Heart (tissue), 3 donors: ENCODE measurements around a stretch of chr16.

- RAMPAGE, long total RNA, 2 experiments, result no peak in any of the 2 experiments
Measured at GRCh38 chr16:49702099-49702772, 153.7 kb downstream of the ZNF423 start.

GRCh38 chr16:49859072-49860002 lies 3.4 kb upstream of the ZNF423 start:
- RAMPAGE, long total RNA, 2 experiments, result no peak in any of the 2 experiments

DNA sequence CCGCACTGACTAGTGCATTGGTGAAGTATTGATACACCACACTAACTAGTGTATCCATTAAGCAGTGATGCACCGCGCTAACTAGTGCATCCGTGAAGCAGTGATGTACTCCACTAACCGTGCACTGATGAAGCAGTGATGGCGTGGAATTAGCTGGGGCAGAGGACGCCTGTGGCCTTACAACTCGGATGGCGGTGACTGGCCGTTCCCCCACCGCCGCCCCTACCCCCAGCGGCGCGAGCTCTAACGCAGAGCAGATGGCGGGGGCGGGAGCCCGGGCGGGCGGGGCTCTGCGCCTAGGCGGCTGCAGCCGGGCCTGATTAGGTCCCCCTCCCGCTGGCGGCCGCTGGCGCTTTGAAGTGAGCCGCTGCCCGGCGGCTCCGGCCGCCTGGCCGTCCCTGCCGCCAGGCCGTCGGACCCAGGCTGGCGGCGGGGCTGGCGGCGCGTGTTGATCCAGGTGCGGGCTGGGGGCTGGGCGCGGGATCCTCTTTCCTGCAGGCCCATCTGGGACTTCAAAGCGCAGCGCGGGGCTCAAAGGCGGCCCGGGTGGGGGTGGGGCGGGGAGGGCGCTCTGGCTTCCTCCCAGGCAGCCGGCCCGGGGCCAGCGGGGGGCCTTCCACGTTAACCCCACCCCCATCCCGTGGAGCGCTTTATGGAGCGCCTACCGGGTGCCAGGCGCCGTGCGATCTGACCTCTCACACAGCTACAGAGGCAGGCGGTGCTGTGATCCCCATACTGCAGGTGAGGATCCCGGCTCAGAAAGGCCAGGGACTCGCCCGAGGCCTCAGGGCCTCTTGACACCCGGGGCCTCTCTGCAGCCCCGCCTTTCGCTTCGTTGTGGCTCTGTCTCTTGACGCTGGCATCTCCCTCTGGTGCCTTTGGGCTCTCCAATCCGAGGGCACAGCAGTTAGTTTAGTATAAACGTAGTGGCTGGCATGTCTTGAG lies 80.2 kb upstream of the NKD1 start:
- RAMPAGE, long total RNA, 2 experiments, result no peak in any of the 2 experiments

DNA sequence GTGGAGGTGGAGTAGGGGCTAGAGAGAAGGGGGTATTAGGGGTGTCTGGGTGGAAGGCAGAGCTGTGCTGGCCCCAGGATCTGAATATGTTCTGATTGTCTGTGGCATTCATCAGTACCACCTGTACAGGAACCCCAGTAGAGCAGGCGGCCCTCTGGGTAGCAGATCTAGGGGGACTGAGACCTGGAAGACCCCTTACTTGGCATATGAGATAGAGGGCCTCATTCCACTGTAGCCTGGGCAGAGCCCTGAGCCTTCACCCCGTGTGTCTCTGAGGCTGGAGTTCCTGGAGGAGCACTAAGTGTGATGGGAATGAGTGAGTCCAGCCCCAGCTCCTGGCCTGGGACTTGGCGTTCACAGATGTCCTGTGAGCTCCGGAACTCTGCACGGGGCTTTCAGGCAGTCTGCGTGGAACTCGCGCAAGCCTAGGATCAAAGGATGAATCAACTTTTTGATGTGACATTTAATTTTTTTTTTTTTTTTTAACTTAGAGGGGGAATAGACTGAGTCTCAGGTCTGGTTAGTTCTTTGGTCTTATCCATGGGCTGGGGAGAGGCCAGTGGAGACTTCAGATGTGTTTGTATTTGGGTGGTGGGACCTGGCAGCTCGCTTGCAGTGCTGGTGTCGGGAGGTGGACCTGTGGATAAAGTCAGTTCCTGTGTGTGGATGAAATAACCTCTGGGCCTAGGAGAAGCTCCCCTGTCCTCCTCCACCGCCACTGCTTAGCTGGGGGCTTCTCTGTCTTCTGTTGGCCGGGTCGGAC lies 1.9 kb downstream of the NKD1 start:
- RAMPAGE, long total RNA, 2 experiments, result no peak in any of the 2 experiments

DNA sequence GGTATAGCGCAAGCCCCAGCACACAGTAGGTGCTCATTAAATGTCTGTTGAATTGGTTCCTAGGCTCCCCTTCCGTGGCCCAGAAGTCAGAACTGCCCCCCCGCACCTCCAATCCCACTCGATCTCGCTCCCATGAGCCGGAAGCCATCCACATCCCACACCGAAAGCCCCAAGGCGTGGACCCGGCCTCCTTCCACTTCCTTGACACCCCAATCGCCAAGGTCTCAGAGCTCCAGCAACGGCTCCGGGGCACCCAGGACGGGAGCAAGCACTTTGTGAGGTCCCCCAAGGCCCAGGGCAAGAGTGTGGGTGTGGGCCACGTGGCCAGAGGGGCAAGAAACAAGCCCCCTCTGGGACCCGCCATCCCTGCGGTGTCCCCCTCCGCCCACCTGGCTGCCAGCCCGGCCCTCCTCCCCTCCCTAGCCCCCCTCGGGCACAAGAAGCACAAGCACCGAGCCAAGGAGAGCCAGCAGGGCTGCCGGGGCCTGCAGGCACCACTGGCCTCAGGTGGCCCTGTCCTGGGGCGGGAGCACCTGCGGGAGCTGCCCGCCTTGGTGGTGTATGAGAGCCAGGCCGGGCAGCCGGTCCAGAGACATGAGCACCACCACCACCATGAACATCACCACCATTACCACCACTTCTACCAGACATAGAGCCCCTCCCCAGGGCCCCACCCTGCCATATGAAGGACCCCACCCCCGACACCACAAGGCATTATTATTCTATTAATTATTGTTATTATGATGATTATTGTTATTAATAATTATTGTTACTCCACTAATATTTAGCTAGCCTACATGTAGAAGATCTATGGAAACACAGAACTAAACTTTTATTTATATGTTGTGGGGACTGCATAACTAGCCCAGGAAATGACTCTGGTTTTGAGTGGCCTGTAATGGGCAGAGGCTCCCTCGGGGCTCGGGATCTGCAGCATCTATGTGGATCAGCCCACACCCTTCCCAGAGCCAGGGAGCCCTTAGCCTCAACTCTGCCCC lies 47.7 kb downstream of the SNX20 start:
- RAMPAGE, long total RNA, 2 experiments, result no peak in any of the 2 experiments

DNA sequence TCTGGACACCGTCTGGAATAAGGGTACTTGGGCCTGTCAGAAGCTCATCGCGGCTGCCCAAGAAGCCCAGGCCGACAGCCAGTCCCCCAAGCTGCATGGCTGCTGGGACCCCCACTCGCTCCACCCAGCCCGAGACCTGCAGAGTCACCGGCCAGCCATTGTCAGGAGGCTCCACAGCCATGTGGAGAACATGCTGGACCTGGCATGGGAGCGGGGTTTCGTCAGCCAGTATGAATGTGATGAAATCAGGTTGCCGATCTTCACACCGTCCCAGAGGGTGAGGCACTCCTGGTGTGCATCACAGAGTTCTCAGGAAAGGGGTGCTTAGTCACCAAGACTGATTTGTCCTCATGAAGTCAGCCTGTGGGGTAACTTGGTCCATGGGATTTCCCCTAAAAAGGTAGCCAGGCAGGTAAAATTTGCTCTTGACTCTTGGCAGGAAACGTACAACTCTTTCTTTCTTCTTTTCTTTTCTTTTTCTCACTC lies 6.3 kb downstream of the NOD2 start:
- RAMPAGE, long total RNA, 2 experiments, result no peak in any of the 2 experiments

GRCh38 chr16:50708210-50709075 lies 15.0 kb downstream of the NOD2 start:
- RAMPAGE, long total RNA, 2 experiments, result no peak in any of the 2 experiments

DNA sequence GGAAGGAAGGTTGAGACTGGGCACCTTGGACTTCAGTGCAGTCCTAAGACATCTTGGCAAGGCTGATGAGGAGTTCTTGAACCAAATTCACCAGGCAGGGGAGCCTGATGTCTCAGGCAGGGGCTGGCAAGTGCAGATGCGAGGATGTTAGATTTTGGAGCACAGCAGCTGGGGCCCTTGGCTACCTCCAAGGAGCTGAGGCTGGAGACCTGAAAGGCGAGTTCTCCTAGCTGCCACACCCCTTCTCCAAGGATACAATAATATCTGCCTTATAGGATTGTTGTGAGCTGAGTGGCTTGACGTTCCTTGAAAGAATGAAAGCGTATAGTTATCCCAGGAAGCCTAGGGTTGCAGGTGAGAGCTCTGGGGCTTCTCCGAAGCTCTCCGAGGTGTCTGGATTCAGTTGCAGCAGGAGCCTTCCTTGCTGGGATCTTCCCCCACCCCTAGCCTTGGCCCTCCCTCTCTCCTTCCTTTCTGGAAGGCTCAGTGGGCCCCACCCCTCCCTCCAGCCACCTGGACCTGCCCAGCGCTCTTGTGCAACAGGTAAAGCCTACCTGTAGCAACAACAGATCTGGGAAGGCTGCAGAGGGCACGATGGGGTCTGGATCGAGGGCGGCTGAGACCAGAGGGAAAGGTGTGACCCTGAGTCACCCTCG lies 22.8 kb upstream of the CYLD start:
- RAMPAGE, long total RNA, 2 experiments, result no peak in any of the 2 experiments

DNA sequence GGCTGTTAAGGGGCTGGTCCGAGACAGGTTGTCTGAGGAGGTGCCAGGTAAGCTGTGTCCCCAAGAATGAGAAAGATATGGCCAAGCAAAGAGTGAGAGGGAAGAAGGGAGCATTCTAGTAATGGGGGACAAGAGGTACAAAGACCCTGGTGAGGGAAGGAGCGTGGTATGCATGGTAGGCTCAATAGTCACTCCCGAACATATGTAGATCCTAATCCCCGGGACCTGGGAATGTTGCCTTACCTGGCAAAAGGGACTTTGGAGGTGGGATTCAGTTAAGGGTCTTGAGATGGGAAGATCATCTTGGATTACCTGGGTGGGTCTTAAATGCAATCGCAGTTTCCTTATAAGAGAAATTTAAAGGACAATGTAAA lies 7.1 kb upstream of the CYLD start:
- RAMPAGE, long total RNA, 2 experiments, result no peak in any of the 2 experiments

- RAMPAGE, long total RNA, 2 experiments, result no peak in any of the 2 experiments
Measured at GRCh38 chr16:50740497-50740834, 1.4 kb upstream of the CYLD start.

- RAMPAGE, long total RNA, 2 experiments, result no peak in any of the 2 experiments
Measured at GRCh38 chr16:50788431-50788648, 46.5 kb downstream of the CYLD start.

DNA sequence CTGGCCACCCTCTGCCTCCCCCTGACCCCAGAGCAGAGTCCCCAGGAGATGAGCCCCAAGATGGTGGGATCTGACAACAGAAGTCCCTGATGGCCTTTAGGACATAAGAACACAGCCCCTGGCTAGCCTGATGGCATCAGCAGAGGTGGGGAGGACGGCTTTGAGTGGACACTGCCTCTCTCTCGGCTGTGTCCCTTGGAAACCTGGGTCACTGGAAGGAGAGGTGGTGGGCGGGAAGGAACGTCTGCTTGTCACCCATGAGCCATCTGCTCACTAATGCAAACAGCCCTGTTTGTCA lies 196.8 kb downstream of the CYLD start:
- RAMPAGE, long total RNA, 2 experiments, result no peak in any of the 2 experiments

- RAMPAGE, long total RNA, 2 experiments, result no peak in any of the 2 experiments
Measured at GRCh38 chr16:51120018-51120736, 30.9 kb downstream of the SALL1 start.

GRCh38 chr16:51755185-51755546 lies 604.1 kb upstream of the SALL1 start:
- RAMPAGE, long total RNA, 2 experiments, result no peak in any of the 2 experiments

GRCh38 chr16:52449978-52450722 lies 96.8 kb downstream of the TOX3 start:
- RAMPAGE, long total RNA, 2 experiments, result no peak in any of the 2 experiments

DNA sequence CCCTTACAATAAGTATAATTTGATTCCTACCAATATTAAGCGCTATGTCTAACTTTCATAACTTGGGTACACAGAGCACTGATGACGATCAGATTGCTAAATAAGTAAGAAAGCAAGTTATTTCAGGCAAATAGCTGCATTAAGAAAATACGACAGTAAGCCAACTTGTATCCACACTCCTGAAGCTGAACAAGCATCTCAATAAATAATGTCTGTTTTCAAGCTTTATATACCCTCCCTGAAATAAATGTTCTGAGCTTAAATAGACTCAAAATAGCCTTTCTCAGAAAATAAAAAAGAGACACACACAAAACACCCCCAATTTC lies 2.5 kb downstream of the TOX3 start:
- RAMPAGE, long total RNA, 2 experiments, result no peak in any of the 2 experiments

GRCh38 chr16:53041456-53042077 lies 11.1 kb downstream of the CHD9NB start:
- RAMPAGE, long total RNA, 2 experiments, result no peak in any of the 2 experiments

- RAMPAGE, long total RNA, 2 experiments, result no peak in any of the 2 experiments
Measured at GRCh38 chr16:53045464-53046156, 7.1 kb downstream of the CHD9NB start.

DNA sequence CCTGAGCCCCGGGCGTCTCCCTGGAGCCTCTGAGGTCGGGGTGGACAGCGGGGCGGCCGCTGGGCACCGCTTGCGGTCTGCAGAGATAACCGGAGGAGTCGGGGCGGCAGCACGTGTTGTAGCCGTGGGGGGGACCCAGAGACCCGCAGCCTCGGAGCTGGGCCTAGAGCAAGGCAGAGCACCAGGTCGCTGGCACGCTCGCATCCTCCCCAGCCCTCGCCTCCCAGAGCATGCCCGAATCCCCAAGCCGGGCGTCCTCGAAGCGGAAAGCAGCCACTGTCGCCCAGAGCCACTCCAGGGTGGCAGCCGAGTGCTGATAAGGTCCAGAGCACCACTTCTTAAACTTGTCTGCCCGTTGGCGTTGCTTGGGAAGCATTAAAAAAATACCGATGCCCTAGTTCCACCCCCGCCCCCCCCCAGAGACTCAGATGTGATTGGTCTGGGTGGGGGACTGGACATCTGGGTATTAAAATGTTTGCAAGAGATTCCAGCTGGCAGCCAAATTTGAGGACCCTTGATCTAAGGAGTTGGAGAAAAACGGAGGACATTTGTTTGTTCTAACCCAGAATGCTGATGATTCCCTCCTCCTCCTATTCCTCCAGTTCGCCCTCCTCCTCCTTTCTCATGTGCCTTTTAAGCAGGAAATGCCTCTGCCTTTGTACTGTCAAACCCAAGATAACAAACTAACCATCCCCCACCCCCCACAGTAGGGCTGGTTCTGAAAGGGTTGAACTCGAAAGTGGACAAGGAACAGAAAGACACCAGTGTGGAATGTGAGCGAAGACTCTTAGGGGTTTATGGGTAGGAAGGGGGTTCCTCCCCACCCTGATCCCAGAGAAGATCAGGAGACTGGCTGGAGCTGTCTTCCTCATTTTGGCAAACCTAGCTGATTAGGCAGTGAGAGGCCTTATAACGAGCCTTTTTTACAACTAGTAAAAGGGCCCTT lies 568 bp downstream of the CHD9 start:
- RAMPAGE, long total RNA, 2 experiments, result no peak in any of the 2 experiments

GRCh38 chr16:53490734-53491464 lies 12.1 kb downstream of the AKTIP start:
- RAMPAGE, long total RNA, 2 experiments, result no peak in any of the 2 experiments